ENCODE measurements around the gene C21orf58.

GRCh38 chr21:45288220-45289083 is 757 bp upstream of the POFUT2 start:
- CAGE, long polyA plus RNA: no peak
- RRBS: 2% methylated on average over 21 of the region's 63 CpGs

- CAGE, long polyA plus RNA: no peak
- RRBS: 53% methylated on average over 7 of the region's 25 CpGs
Measured at GRCh38 chr21:45309062-45309960, 21.6 kb upstream of the POFUT2 start.

DNA sequence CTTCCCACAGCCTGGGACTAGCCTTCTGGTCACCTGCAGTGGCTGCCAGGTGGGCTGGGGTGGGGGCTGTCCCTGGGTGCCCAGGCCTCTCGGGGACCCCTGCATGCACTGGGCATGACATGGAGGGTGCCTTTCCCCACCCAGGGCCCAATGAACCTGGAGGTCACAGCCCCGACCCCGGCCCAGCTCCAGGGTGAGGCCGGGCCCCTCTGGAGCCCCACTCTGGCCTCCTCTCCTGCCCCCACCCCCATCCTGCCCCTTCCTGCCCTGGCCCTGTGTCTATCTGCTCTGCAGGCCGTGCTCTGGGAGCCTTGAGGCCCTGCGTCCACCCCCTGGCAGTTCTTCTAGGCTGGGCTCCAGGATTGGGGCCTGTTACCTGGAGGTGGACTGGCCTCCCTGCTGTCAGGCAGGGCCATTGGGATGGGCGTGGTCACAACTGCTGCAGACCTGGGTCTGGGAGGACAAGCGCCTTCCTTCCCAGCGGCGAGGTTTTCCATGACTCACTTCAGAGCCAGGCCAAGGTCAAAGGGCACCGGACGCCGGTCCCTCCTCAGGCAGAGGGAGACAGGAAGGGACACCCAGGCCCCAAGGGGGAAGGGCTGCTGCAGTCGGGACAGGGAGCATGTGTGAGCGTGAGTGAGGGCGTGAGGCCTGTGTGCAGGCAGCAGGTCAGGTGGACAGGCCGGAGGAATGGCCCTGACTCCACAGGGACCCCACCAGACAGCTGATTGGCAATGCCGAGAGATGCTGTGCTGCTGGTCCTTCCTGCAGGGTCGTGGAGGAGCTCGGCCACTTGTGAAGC is 31.0 kb upstream of the POFUT2 start:
- CAGE, long polyA plus RNA: no peak
- RRBS: no CpG with 5 or more reads among the region's 20 CpGs

- CAGE, long polyA plus RNA: no peak
- RRBS: no CpG with 5 or more reads among the region's 25 CpGs
Measured at GRCh38 chr21:45319470-45320306, 32.0 kb upstream of the POFUT2 start.

- CAGE, long polyA plus RNA: no peak
- RRBS: no CpG with 5 or more reads among the region's 12 CpGs
Measured at GRCh38 chr21:45406803-45407301, 1.9 kb downstream of the COL18A1 start.

- CAGE, long polyA plus RNA: no peak
- RRBS: no CpG with 5 or more reads among the region's 30 CpGs
Measured at GRCh38 chr21:45409399-45410220, 4.6 kb downstream of the COL18A1 start.

GRCh38 chr21:45432379-45433713 is 27.9 kb downstream of the COL18A1 start:
- CAGE, long polyA plus RNA: no peak
- RRBS: 8% methylated on average over 2 of the region's 27 CpGs

DNA sequence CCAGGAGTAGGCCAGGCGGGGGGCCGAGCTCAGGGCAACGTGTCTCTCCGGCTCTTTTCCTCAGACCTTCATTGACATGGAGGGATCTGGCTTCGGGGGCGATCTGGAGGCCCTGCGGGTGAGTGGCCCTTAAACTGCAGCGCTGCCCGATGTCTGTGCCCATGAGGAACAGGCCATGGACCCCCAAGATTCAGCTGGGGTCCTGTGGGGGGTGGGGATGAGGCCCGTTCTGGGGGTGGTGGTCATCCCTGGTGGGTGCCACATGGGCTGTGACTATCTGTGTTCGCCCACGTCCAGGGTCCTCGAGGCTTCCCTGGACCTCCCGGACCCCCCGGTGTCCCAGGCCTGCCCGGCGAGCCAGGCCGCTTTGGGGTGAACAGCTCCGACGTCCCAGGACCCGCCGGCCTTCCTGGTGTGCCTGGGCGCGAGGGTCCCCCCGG is 61.8 kb downstream of the SLC19A1 start:
- CAGE, long polyA plus RNA: no peak
- RRBS: 91% methylated on average over 8 of the region's 25 CpGs

- CAGE, long polyA plus RNA: no peak
- RRBS: 86% methylated on average over 12 of the region's 49 CpGs
Measured at GRCh38 chr21:45482479-45483778, 59.3 kb downstream of the SLC19A1 start.

DNA sequence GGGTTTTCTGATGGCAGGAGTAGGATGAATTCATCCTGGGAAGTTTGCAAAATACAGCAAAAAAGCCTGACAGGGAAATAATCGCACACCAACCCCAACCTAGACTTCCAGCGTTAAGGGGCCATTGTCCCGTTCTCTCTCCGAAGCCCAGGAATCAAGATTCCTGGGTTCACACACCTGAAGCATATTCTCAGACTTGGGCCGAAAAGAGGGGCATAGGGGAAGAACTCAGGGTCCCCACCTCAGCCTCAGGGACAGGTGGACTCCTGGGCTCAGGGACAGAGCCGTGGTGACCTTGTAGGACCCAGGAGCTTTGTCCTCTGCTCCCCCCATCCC is 53.7 kb downstream of the SLC19A1 start:
- CAGE, long polyA plus RNA: no peak
- RRBS: no CpG with 5 or more reads among the region's 6 CpGs

DNA sequence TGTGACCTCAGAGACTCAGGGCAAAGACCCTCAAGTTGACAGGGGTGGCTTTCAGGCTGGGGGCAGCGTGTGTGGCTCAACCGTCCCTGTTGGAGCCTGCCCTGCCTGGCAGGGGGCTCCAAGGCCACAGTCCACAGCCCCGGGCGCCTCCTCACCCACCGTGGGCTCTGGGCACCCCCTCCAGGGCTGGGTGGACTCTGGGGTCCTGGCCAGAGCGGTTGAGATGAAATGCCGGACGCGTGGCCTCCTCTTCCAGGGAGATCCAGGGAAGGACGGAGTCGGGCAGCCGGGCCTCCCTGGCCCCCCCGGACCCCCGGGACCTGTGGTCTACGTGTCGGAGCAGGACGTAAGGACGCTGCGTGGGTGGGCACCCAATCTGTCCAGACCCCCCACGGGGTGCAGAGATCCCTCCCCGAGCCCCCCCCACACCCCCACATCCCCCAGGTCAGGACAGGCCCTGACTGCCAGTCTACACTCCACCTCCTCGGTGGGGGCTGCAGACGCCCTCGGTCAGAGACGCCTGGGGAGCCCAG is 51.2 kb downstream of the SLC19A1 start:
- CAGE, long polyA plus RNA: no peak
- RRBS: 92% methylated on average over 10 of the region's 25 CpGs

- CAGE, long polyA plus RNA: no peak
- RRBS: no CpG with 5 or more reads among the region's 21 CpGs
Measured at GRCh38 chr21:45525213-45525803, 16.9 kb downstream of the SLC19A1 start.

- CAGE, long polyA plus RNA: no peak
- RRBS: no CpG with 5 or more reads among the region's 7 CpGs
Measured at GRCh38 chr21:45592135-45592800, 50.0 kb upstream of the SLC19A1 start.

GRCh38 chr21:45978087-45978774 is 3.3 kb upstream of the COL6A1 start:
- CAGE, long polyA plus RNA: no peak
- RRBS: no CpG with 5 or more reads among the region's 16 CpGs

DNA sequence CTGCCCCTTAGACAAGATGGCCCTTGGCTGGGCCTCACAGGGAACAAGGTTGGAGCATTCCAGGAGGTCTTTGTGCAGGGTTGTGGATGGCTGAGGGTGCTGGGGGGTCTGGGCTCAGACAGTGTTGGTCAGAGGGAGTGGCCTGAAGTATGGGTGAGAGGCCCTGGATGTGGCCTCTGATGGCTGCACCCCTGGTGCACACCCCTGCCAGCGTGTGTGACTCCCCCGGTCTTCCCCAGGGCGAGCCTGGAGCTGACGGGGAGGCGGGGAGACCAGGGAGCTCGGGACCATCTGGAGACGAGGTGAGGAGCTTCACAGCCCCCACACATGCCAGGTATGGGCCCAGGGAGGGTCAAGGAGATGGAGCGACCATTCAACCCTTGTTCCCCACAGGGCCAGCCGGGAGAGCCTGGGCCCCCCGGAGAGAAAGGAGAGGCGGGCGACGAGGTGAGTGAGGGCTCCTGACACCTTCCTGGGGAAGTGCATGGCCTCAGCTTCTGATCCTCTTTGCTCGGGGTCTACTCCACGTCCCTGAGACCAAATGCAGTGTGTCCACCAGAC is 10.3 kb downstream of the COL6A1 start:
- CAGE, long polyA plus RNA: no peak
- RRBS: no CpG with 5 or more reads among the region's 15 CpGs

DNA sequence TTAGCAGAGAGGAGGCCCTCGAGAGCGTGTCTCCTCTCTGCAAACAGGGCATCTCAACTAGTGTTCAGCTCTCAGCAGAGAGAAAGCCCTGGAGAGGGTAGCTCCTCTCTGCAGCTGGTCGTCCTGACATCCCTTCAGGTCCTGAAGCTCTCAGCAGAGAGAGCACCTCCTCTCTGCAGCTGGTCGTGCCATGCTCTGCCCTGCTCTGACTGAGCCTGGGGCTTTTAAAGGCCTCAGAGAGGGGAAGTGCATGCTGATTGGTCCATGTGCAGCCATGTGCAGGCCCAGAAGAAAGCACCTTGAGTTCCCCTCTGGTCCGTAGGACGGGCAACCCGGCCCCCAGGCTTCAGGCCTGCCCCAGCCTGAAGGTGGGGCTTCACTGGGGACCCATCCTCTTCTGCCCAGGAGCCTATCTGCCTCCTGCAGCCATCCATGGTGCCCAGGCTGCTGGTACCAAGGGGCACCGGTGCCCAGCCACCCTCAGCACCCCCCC is 11.2 kb downstream of the COL6A2 start:
- CAGE, long polyA plus RNA: no peak
- RRBS: no CpG with 5 or more reads among the region's 8 CpGs

GRCh38 chr21:46223046-46223586 is 5.5 kb downstream of the LSS start:
- CAGE, long polyA plus RNA: no peak
- RRBS: no CpG with 5 or more reads among the region's 7 CpGs

DNA sequence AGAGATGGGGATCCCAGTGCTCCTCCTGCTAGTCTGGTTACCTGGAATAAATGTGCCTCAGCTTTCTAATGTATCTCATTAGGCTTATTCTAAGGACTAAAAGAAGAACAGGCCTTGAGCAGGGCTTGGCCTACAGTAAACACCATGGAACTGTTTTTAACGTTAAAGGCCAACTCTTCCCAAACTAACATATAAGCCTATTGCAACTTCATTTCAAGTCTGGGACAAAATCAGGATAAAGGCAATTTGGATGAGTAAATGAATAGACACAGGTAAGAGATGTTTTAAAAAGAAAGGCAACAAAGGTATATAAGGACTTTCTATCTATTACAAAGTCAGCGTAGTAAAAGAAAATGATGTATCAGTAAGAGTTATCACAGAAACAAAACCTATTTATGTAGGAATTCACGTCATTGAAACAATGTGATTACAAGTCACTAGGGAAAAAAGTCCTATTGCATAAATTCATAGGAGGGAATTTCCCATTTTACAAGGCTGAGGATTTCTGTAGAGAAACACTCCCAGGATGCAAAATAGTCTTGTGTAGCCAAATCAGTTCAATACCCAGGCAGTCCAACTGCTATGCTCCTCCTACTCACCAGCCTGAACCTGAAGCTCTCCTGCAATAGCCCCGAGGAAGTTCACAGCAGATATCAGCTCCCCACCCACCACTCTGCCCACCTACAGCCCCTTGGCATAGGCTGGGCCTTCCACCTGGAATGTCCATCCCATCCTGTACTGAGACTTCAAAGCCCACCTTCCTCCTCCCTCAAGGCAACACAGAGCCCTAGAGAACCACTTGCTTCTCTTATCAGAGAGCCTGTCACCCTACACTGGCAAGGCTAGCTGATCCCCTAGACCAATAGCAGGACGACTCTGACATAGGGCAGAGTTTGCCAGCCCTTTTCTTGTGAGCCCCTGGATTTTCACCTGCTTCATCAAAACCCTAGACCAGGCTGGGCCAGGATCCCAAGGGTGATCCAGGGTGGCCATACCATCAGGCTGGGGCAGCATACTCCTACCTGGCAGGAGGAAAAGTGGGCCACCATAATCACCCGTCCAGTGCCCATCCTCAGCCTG is 1.7 kb downstream of the LSS start:
- CAGE, long polyA plus RNA: no peak
- RRBS: no CpG with 5 or more reads among the region's 6 CpGs

DNA sequence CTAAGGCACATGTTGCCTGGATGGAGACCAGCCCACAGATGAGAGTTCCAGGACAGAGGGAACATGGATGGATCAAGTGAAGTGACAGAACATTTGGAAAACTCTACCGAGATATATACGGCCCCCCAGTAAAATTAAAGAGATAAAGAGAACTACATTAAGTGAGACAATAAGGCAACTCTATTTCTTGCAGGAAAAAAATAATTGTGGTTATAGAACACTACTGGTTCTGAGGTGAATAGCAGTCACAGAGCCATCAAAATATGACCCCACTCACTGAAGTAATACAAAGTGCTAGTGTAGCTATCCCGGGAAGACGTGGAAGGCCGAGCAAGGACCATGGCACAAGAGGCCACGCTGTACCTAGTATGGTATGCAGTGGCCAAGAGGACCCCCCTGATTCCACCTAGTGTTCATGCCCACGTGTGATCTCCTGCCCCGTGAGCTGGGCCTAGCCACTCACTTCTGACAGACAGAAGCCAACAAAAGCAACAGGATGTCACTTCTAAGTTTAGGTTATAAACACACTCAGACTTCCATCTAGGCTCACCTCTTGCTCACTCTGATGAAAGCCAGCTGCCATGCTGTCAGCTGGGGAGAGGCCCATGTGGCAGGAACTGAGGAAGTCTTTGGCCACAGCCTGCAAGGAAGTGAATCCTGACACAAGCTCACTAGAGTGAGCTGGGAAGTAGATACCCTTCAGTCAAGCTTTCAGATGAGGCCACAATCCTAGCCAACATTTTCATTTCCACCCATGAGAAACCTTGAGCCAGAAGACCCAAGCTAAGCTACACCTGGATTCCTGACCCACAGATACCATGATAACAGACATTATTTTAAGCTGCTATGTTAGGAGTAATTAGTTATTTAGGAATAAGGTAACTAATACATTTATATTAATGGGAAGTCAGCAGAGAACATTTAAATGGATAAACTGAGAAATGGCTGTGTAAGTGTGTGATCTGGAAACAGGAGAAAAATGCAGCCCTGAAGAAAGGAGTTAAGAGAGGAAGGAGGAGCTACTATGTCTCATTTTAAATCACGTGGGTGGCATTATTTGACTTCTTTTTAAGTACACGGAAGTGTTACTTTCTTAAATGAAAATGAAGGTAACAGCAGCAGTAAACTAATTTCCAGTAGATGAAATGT is 21.8 kb upstream of the LSS start:
- CAGE, long polyA plus RNA: no peak
- RRBS: no CpG with 5 or more reads among the region's 10 CpGs

DNA sequence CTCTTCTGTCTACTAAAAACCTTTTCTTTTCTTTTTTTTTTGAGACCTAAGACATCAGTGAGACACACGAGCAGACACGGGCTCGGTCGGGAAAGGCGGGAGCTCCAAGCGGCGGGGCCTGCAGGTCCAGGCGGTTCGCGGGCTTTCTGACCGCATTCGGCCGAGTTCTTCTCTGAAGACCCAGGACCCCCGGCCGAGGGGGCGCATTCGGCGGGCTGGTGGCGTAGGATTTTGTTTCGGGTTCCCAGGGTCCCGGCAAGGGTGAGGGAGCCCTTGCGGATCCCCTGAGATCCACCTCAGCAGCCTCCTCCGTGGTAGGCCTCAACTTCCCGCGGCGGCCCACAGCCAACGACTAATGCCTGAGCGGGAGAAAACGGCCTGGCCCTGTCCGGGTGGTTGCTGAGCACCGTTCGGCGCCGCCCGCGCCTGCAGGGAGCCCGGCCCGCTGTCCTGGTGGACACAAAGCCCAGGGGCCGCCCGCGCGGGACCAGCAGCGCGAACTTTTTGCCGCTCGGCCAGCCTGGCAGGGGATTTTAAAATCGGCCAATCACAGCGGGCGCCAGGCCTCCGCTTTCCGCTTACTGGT is at the start of gene C21orf58:
C21orf58 (minus strand) TSS at position 506 of the 586 bp plus-strand sequence.
- CAGE, long polyA plus RNA: no peak
- RRBS: 2% methylated on average over 16 of the region's 51 CpGs